Epithelial cell of esophagus (primary cell): ENCODE measurements around a stretch of chr1.

DNA sequence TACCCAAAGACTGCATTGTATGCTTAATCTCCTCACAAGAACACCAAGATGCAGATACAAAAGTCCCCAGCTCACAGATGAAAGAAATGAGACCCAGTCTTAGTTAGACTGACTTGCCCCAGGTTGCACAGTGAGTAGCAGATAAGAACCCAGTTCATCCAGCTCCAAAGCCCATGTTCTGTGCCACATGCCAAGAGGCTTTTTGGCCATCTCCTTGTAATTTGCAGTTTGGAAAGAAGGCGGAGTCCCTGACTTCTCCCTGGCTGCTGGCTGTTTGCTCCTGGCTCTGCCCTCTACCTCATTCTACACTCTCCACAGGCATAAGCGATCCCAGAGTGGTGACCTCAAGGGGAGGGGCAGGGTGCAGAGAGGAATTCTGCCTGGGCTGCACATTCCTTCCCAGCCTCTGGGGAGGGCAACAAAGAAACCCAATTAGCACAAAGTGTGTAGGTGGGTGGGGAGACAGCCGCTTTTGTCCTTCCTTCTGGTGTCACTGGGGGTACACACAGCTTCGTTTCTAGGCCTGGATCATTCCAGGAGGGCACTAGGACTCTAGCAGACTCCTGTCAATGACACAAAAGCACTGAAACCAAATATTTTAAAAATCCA is 95.3 kb downstream of the HIVEP3 start:
- RRBS = no CpG with 5 or more reads among the region's 4 CpGs

DNA sequence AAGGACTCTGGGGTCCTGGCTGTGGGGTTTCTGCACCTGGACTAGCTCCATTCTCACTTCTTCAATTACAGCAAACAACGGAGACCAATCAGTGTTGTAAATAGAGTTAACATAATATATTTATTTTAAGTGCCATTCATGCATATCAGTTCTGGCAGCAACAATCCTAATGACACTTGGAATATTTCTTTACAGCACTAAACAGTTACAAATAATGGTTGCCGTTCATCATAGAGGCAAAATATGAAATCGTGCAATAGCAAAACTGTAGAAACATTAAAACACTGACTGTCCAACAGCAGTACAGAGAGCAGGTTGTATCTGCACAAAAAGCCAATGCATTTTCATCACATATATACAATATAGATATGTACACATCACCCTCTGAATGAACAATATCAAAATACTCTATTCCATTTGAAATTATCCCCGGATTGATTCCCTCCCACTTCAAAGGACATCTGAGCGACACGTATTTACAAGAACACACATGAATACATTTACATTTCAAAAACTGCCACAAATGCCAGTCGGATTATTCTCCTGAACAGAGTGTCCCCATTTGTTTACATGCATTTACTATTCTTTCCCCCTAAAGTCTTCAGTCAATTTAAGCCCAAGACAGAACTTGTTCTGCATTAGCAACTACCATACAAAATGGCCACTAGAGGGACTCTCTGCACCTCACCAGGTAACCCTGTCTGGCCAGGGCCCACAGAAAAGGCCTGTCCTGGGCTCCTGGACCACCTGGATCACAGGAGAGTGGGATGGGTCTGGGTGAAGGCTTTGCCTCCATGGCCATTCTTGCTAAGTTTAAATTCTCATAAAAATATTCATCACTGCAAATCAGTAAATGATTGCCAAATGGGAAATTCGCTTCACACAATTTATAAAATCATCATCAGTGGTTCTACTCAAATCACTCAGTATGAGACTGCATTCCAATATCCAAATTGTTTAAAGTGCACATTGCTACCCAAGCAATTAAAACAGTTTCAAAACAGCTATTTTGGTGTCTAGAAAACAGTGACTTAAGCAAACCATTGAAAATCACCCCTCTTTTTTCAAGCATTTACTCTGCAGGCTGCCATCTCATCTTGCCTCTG is 12.3 kb upstream of the GUCA2A start:
- RRBS = no CpG with 5 or more reads among the region's 8 CpGs

DNA sequence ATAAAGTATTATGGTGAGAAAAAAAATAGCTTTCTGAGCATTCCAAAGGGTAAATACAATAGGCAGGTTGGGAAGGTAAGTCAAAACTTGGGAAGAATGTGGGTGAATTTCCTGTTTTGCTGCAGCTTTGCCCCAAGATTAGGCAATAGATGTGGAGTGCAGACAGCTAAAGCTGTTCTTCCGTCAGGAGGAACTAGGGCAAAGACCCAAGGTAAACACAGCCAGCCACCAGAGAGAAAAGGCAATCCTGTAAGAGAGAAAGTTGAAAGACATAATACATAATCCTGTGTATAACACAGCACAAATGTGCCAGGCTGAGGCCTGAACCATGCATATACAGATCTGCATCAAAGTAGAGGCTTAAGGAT is 50.0 kb upstream of the GUCA2A start:
- RRBS = no CpG with 5 or more reads among the region's 1 CpG

DNA sequence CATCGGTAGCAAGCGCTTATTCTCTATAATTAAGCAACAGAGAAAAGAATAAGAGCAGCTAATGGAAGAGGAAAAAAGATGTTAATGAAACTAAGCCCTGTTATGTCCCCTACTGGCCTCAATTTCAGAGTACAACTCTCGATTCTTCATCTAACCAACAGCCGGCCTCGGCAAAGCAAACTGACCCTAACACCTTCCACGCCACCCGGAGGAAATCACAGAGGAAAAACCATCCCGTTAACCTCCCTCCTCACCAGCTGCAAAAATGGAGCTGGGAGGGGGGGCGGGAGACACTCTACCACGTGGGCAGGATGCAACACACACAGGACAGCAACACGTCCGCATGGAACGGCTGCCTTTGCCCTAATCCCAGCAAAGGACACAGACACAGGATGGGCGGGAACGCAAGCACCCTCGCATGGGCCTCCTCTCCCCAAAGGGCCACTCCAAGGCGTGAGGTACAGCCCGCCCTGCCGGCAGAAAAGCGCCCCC is 846 bp downstream of the FOXJ3 start:
- RRBS = 8% methylated on average over 2 of the region's 20 CpGs

- RRBS = no CpG with 5 or more reads among the region's 2 CpGs
Observed at GRCh38 chr1:42484484-42484683, 21.3 kb downstream of the CCDC30 start.

GRCh38 chr1:42513057-42513539 is 50.0 kb downstream of the CCDC30 start:
- RRBS = no CpG with 5 or more reads among the region's 2 CpGs

- RRBS = no CpG with 5 or more reads among the region's 8 CpGs
Observed at GRCh38 chr1:42657847-42658172, 413 bp upstream of the PPIH start.

DNA sequence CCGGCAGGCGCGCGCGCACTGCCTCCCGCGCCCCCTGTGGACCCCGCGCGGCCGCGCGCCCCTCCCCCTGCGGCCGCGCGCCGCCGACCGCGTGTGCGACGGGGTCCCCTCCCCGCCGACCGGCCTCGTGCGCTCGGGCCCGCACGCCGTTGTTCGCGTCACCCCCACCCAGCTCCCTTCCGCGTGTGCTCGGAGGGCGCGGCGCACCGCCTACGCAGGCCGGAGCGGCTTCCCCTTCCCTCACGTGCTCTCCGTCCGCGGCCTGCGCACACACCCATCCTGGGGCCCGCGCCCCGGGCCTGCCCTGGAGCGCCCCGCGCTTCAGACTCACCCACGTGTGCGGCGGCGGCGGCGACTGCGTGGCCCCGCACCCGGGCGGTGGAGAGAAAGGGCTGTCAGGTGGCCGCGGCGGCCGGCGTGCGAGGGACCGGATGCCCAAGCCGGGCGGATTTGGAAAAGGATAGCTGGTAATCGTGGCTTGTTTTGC is 724 bp downstream of the YBX1 start:
- RRBS = 3% methylated on average over 25 of the region's 75 CpGs

DNA sequence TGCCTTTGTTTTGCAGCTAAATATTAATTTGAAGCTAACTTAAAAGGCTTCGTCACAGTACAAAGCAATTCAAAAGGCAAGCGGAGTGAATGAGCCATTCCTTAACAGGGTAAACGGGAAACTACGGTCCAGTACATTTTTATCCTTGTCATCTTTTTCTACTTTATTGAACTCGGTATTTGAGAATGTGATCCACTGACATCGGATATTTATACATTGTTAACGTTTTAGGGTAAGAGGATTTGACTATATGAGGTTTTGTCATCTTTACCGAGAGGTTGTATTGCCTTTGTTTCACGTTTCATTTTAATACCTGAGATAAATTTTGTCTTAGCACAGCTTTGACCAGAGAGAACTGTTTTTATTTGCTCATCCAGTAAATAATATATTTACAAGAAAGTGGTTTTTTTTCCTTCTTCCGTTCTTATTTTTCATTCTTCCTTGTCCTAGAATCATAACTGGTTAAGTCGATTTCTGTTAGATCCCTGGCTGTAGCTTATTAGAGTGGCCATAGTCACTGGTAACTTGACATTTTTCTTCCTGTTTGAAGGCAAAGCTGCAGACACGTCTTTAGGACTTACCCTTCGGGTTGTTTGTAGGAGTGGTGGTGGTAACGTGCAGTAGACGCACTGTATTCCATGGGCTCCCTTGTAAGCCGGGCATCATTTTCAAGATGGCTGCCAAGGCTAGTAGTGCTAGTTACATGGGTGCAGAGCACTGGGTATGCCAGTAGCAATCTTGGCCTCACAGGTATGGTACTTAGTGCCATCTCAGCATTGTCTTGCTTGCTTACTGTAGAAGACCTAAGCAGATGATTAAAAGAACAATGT is 1.6 kb downstream of the YBX1 start:
- RRBS = no CpG with 5 or more reads among the region's 16 CpGs

GRCh38 chr1:42686419-42687052 is 4.3 kb downstream of the YBX1 start:
- RRBS = no CpG with 5 or more reads among the region's 5 CpGs

DNA sequence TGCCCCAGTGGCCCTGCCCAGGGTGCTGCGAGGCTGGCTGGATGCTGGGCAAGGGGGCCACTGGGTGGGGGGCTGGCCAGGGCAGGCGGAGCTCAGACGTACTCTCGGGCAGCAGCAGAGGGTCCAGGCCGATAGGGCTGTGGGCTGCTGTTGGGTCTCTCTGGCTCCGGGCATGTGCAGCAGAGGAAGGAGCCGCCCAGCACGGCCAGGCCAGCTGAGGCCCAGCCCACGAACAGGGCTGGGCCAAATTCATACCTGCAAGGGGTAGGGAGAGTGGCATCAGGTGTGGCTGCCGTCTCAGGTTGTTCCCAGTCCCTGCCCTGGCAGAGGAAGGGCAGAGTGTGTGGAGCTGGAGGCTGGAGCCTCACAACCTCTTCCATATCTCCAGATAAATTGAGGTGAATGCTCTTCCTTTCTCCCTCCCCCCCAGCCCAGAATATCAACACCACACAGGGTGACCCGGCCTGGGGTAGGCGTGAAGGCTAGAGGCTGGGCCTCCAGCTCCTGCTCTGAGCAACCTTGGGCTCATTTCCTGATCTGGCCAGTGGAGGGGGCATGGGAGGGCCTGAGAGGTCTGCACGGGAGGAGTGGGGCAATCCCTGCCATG is 4.2 kb downstream of the CLDN19 start:
- RRBS = no CpG with 5 or more reads among the region's 13 CpGs

DNA sequence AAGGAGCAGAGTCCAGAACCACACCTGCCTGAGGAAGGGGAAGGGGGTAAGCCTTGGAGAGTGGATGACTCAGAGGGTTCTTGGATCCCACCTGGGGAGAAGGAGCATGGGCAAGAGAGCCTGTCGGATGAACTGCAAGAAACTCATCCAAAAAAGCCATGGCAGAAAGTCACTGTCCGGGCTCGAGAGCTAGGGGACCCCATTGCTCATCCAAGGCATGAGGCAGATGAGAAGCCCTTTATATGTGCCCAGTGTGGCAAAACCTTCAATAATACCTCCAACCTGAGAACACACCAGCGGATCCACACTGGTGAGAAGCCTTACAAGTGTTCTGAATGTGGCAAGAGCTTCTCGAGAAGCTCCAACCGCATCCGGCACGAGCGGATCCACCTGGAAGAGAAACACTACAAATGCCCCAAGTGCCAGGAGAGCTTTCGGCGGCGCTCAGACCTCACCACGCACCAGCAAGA is 4.6 kb downstream of the ZNF691 start:
- RRBS = no CpG with 5 or more reads among the region's 13 CpGs

GRCh38 chr1:42916278-42916539 is 42.5 kb downstream of the SLC2A1 start:
- RRBS = no CpG with 5 or more reads among the region's 3 CpGs

- RRBS = no CpG with 5 or more reads among the region's 19 CpGs
Observed at GRCh38 chr1:42924056-42924378, 34.7 kb downstream of the SLC2A1 start.

DNA sequence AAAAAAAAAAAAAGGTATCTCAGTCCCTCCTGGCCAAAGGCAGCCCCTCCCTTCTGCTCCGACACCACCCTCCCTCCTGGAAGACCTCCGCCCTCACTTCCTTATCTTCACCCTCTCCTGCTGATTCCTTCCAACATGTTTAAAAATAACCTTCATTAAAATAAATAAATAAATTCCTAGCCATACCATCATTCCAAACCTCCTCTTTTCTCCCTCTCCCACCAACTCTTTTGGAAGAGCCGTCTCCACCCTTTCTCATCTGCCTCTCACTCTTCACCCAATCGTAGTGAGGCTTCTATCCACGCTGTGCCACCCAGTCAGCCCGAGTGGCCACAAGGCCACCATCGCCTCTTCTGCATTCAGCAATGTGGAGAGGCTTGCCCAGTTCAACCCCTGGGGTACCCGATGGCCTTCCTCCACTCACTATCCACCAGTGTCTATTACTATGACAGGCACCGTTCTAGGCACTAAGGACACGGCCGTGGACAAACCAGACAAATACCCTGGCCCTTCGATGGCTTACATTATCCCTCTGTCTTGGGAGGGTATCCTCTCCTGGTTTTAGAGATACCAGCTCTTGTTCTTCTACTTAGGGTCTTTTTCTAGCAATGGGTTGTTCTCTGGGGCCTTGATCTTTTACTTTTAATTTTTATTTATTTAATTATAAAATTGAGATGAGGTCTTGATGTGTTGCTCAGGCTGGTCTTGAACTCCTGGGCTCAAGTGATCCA is 18.5 kb downstream of the SLC2A1 start:
- RRBS = no CpG with 5 or more reads among the region's 12 CpGs

- RRBS = no CpG with 5 or more reads among the region's 11 CpGs
Observed at GRCh38 chr1:42942930-42943862, 15.5 kb downstream of the SLC2A1 start.

DNA sequence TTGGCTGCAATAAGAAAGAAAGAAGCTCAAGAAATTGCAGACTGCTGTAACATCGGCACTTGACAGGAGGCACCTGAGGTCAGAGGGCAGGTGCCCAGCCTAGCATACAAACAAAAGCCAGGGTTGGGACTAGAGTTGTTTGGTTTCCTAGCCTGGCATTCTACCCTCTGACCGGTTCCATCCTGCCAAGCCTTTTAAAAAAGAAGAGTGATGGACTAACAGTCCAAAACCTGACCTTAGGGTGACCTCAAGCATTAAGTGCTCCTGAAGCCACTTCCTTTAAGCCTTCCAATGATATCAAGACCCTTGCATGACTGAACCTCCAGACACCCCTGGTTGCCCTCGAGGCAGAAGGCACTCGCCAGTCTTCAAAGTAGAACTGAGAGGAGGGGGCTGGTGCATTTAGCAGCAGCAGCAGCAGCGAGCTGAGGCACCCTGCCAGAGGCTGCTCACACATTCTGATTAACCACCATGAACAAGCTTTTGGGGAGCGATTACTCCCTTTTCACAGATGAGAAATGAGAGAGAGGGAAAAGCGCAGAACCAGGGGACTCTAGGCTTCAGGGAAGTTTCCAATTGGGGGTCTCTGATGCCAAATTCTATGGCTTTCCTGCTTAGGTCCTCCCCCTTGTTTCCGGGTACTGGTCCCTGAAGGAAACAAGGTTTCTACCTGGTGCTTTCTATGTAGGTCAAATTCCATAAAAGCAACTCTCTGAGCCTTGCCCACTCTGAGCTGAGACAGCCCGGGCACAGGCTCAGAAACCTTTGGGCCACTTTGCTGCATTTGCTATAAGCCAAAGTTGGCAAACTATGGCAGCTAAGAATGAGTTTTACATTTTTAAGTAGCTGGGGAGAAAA is 9.2 kb downstream of the SLC2A1 start:
- RRBS = no CpG with 5 or more reads among the region's 9 CpGs

GRCh38 chr1:43171305-43171810 is 732 bp downstream of the EBNA1BP2 start:
- RRBS = no CpG with 5 or more reads among the region's 12 CpGs

DNA sequence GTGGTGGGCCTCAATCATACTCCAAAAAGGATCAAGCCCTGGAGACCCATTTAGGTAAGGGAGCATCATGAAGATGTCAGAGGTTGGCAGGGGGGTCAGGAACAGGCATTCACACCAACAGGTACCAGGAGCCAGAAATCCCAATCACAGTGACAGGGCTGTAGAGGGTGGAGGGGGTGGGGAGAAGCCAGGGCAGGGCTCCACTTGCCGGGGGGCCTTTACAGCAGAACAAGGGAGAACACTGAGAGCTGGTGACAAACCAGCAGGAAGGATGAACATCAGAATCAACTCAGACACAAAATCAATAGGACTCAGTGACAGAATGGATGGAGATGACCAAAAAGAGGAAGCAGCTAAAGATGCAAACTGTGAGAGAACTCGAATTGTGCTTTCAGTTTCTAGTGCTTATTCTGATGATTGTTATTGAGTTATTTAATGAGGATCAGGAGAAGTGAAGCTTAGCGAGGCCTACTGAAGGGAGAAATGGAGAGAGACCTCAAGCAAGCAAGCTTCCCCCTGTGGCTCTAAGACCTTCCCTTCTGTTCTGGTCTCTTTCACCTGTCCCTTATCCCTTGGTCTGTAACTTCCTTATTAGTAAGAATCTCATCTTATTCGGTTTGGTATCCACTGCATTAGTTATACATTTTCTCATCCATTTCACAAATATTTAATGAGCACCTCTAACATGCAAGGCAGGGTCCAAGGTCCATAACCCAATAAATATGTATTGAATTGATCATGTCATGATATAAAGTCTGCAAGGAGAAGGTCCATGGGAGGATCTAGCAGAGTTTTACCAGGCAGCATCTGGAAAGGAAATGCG is 30.3 kb upstream of the TMEM125 start:
- RRBS = no CpG with 5 or more reads among the region's 5 CpGs

- RRBS = no CpG with 5 or more reads among the region's 4 CpGs
Observed at GRCh38 chr1:43250296-43250909, 19.4 kb upstream of the TMEM125 start.